Placental epithelial cell (primary cell): ENCODE measurements around a stretch of chr7.

- CAGE, long polyA plus RNA: no peak
These were observed 5.2 kb downstream of the SMARCD3 start for GRCh38 chr7:151243346-151243660.

- CAGE, long polyA plus RNA: no peak
These were observed 2.6 kb upstream of the SMARCD3 start for GRCh38 chr7:151251038-151251621.

GRCh38 chr7:151351846-151352398 is 10.3 kb downstream of the NUB1 start:
- CAGE, long polyA plus RNA: no peak

DNA sequence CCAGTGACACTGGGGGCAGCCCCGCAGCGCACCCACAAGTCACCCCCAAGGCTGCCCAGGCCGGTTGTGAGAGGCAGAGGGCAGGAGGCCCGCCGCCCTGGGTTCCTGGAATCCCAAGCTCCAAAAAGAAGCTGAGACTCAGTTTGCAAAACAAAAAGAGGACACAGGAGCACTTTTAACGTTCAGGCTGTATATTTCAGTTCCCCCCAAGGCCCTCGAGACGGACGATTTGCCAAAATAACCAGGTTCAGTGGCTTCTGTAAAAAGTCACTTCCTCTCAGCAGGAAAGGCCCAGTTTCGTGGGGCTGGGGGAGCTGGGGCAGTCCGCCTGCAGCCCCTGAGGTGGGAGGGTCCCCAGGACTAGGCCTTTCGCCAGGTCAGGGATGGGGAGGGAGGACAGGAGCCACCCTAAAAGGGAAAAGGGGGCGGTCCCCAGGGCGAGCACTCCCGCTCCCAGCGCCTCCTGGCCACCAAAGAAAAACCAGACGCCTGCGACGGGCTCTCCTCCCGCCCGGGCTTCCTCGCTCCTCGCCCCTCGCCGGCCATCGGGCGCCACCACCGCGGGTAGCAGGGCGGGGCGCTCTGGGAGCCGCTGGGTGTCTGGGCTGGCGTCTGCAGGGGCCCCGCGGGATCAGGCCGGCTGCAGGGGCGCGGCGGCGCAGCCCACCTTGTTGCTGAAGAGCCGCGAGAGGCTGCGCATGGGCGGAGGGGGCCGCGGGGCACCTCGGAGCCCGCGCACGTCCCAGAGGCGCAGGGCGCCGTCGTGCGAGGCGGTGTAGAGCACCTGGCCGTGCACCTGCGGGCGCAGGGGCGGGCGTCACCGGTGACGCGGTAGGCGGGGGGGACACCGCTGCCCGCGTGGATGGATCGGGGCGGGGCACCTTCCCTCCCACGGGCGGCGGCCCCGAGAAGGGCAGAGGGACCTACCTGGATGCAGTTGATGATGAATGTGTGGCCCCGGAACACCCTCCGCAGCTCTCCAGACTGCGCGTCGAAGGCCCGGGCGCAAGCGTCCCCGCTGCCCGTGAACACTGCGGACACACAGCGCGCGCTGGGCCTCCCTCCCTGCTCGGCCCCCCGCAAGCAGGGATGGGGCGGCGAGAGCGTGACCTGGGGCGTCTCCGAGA is 28.5 kb downstream of the WDR86 start:
- CAGE, long polyA plus RNA: no peak

- CAGE, long polyA plus RNA: no peak
These were observed 17.0 kb downstream of the WDR86 start for GRCh38 chr7:151392866-151393246.

GRCh38 chr7:151440726-151441069 is 757 bp upstream of the CRYGN start:
- CAGE, long polyA plus RNA: no peak

DNA sequence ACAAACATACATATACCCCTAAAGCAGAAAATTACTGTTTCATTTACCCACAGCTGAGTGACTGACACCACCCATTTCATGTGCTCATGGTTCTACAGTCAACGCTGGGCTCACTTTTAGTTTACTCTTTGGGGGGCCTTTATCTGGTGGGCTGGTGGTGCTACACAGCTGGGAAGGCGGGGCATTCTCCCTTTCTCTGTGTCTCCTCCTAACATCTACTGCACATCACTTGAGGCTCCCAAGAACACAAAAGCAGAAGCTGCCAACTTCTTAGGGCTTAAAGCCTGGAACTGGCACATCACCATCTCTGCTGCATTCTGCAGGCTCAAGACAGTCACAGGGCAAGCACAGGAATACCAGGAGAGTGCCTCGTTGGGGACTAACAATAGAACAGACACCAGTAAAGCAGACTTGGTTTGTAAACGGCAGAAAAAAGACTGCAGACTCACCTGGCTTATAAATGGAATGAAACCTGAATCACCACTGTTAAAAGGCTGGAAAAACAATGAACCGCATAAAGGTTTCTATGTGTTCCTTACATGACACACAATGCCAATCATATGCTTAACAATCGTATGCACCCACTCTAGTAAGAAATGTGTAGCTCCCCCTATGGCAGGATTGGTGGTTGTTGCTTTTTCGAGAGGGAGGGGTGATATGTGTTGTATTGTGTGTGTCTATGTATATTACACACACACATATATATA is 12.8 kb downstream of the RHEB start:
- CAGE, long polyA plus RNA: no peak

- CAGE, long polyA plus RNA: no peak
These were observed 7.2 kb downstream of the RHEB start for GRCh38 chr7:151512351-151512969.

- CAGE, long polyA plus RNA: no peak
These were observed 46.1 kb upstream of the RHEB start for GRCh38 chr7:151565645-151566305.

GRCh38 chr7:151630875-151631458 is 111.3 kb upstream of the RHEB start:
- CAGE, long polyA plus RNA: no peak

DNA sequence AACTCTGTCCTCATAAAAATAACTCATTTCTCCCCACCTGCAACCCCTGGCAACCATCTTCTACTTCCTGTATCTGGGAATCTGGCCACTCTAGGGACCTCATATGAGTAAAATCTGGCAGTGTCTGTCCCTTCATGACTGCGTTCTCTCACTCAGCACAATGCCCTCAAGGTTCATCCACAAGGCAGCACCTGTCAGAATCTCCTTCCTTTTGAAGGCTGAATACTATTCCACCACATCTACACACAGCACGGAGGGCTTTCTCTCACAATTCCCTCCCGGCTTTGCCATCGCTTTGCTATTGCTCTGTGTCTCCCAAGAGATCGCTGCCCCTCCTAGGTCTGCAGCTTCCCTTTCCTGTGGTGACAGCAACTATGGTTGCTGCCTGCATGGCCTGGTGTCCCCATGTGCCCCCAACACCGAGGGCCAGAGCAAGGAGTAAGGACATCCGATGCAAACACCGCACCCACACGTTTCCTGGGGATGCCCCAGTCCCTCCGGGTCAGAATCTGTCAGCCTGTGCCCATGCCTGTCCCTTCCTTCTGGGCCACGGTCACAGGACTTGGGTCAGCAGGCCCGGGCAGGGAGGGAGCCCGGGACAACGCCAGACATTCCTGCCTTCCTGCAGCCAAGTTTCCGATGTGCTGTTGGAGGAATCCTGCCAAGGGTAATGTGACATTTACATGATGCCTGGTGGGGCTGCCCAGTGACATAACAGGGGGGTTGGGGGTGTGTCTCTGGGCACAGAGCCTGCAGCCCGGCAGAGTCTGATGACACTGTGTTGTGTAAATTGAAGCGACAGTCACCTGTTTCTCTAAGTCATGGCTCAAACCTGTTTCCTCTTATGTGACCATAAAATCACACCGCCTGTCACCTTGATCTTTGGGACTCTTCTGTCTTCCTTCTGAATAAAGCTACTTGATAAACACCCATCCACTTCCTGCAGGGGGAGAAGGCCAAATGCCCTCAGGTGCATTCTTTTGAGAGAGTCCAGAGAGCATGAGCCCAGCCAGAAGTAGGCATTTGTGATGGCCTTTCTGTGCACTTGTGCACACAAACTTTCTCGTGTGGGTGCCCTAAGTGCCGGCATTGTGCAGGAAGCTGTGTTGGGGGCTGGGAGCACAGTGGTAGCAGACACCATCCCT is 175.1 kb upstream of the RHEB start:
- CAGE, long polyA plus RNA: no peak

DNA sequence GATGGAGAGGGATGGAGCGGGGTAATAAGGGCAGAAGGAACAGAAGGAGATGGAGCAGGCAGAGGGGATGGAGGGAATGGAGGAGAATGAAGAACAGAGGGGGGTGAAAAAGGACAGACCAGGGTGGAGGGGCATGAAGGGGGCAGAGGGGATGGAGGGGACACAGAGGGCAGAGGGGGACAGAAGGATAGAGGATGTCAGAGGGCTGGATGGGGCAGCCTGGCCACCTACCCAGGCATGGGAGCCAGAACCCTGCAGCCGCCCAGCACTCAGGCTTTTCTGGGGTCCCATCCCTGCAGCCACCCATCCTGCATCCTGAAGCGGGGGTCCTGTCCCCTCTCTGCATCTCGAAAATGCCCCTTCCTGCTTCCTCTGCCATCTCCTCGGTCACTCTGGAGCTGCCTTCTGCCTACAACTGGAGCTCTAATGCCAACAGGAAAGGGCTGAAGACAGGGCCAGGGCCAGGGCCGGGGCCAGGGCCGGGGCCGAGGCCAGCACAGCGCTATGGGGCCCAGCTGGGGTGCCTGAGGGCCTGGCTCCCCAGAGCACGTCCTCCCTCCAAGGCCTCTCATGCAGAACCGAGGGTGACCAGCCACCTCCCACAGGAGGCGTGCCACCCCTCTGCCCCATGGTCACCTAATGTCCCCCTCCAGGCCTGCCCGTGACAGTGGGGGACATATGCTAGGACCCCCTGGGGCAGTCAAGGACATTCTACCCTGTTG is 155.8 kb downstream of the PRKAG2 start:
- CAGE, long polyA plus RNA: no peak

- CAGE, long polyA plus RNA: no peak
These were observed 154.4 kb downstream of the PRKAG2 start for GRCh38 chr7:151722476-151722949.

- CAGE, long polyA plus RNA: no peak
These were observed 137.0 kb downstream of the PRKAG2 start for GRCh38 chr7:151739884-151740275.

DNA sequence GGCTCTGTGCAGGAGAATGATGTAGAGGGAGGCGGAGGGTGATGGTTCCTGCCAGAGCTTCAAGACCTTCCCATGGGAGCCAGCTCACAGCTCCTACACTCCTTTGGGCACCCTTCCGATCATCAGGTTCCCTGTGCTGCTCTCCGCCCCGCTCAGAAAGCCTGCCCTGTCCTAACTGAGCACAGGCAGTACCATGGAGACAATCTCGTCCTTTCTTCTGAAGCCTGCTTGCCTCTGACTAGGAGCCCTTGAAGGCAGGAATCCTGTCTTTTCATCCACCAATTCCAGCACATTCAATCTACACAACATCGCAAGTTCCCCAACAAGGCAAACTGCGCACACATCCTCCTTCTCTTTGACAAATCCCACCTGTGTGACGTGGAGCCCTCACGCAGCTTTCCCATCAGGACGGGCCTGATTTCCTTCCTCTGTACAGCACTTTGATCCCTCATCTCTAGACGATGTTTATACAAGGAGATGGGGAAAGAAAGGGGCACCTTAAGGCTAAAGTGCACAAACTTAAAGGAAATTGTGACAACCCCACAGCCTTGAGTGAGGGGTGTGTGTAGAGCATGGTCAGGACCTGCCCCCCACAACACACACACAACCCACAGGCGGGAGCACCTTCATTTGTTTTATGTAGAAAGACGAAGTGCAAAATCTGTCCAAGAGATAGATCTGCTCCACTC is 97.3 kb downstream of the PRKAG2 start:
- CAGE, long polyA plus RNA: no peak

DNA sequence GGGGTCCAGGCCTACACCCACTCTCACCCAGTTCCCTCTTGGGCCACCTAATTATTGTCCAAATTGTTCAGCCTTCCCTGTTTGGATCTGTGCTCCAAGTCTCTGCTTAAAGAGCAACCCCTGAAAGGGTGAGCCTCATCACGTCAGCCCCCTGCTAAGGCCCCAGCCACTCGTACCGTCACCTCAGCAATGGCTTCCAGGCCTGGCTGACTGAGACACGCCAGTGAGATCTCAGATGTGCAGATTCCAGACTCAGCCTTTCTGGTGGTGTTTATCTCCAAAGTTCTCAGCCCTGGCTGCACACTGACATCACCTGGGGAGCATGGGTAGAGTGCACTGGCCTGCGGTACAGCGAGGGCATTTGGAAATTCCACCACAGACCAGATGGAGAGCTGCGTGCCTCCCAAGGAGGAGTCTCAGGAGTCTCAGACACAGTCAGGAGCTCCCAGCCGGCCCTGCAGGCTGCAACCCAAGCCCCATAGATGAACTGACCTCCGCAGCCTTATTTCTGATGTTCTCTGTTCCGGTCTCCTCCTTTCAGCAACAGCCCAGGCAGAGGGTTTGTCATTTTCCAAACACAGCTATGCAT is 87.4 kb downstream of the PRKAG2 start:
- CAGE, long polyA plus RNA: no peak

- CAGE, long polyA plus RNA: no peak
These were observed 54.3 kb downstream of the PRKAG2 start for GRCh38 chr7:151822379-151823244.

DNA sequence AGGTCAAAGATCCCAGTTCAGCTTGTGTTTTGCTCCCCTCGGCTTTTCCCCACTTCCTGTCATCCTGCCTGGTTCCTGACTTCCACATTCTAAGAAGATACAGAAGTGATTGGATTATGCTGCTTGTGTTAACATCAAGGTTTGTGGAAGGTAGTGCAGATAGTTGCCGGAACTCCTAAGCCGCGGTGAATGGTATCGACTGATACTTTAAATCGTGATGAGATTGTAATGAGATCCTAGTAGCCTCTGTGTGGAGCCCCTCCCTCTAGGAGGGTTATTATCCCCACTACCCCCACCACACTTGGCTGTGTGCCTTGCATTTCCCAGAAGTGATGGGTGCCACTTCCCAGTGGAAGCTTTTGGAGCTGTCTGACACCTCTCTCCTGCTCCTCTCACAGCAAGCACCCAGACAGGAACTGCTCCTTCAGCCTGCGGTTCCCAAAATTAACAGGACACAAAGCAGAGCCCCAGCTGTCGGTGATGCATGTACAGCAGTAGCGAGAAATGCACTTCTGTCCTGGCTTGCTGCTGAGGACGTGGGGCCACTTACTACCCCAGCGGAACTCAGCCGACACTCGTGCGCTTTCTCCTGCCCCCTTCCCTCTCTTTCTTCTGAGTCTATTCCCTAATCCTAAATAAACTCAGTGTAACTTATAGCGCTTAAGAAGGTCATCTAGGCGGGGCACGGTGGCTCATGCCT is 52.5 kb downstream of the PRKAG2 start:
- CAGE, long polyA plus RNA: no peak

DNA sequence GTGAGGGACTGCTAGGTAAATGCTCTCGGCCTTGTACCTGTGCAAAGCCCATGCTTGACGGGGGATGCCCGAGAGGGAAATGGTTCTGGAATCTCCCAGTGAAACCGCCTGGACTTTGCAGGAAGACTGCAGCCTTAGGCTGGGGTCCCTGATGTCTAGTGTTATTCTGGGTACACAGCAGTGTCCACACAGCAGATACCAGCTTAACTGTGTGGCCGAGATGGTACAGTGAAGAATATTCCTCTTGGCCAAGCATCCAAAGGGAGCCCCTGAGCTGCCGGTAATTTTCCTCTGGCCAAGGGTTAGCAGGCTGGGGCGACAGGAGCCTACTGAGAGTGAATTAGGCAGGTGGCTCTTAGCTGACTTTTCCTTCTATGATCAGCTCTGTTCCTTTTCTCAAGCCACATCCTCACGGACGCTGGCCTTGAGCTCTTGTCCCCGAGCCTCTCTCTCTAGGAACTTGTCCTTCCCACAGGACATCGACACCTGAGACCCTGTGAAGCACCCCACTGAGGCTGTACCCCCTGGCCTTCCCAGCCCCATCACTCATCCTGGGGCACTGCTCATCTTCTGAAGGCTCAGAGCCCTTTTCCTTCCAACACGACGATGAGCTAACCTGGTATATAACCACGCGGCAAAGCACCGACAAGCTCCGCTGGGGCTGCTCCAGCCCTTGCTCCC is 29.7 kb downstream of the PRKAG2 start:
- CAGE, long polyA plus RNA: no peak

GRCh38 chr7:151869922-151871020 is 6.6 kb downstream of the PRKAG2 start:
- CAGE, long polyA plus RNA: no peak